ENCODE measurements around the genes TNFSF13, FXR2 and KCNAB3.

DNA sequence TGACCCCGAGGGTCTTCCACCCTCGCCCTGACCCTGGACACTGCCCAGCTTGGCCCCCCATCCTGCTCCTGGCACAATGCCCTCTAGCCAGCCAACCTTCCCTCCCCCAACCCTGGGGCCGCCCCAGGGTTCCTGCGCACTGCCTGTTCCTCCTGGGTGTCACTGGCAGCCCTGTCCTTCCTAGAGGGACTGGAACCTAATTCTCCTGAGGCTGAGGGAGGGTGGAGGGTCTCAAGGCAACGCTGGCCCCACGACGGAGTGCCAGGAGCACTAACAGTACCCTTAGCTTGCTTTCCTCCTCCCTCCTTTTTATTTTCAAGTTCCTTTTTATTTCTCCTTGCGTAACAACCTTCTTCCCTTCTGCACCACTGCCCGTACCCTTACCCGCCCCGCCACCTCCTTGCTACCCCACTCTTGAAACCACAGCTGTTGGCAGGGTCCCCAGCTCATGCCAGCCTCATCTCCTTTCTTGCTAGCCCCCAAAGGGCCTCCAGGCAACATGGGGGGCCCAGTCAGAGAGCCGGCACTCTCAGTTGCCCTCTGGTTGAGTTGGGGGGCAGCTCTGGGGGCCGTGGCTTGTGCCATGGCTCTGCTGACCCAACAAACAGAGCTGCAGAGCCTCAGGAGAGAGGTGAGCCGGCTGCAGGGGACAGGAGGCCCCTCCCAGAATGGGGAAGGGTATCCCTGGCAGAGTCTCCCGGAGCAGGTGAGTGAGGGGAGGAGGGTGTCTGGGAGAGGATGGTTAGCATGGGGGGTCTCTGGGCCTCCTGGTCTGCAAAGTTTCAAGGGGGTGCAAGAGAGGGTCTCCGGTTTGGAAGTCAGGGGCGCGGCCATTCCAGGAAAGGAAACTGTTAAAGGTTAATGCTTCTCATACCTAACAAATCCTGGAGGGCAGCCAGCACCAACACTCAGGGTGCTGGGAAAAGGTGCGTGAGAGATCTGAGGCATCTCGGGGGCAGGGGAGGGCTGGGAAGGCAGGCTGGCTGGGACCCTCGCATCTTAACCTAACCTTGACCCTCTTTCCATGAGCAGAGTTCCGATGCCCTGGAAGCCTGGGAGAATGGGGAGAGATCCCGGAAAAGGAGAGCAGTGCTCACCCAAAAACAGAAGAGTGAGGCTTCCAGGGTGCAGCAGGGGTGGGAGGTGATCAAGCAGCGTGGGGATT lies at the start of gene TNFSF13:
TSS of gene TNFSF13 (plus strand) at position 159 of the 1,165 bp plus-strand sequence.
- CAGE, long polyA plus RNA = no peak
- RRBS = 38% methylated on average over 4 of the region's 24 CpGs

DNA sequence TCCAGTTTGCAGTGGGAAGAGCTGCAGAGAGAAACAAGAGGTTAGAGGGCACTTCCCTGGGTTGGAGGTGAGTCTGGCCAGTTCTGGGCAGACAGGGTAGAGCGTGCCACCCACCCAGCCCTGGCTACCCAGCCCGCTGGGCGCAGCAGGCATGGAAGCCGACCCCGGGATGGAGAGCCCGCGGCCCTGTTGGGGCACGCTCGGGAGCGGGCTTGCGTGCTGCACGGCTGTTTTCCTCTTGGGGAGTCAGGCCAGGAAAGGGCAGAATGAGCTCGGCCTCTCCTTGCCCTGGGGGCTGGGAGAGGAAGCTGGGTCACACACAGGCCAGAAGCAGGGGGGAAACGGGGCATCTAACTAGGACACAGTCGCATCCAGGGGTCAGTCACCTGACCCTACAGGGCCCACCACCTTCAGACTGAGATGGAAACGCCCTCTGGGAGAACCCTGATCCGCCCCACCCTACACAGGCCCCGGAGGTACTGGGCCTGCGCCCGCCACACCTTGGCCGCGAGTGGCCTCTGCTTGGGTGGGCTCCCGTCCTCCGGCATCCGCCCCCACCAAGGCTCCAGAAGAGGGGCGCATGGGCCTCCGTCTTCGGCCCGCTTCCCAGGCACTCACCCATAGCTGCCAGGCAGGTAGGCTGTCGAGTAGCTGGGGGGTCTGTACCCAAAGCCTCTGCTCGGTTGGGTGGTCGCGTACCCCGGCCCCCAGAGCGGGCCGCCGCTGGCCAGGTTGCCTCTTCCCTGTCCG lies 1.2 kb downstream of the SOX15 start:
- CAGE, long polyA plus RNA = no peak
- RRBS = 39% methylated on average over 11 of the region's 38 CpGs

GRCh38 chr17:7614342-7614615 lies 418 bp downstream of the FXR2 start:
- CAGE, long polyA plus RNA = no peak
- RRBS = 1% methylated on average over 18 of the region's 29 CpGs

GRCh38 chr17:7614616-7615721 lies at the start of gene FXR2:
TSS of gene FXR2 (minus strand) at chr17:7614897.
- CAGE, long polyA plus RNA = start-site peak on the minus strand at chr17:7614874-7614900, 190 and 118 reads in 2 replicates
- RRBS = 1% methylated on average over 35 of the region's 97 CpGs

DNA sequence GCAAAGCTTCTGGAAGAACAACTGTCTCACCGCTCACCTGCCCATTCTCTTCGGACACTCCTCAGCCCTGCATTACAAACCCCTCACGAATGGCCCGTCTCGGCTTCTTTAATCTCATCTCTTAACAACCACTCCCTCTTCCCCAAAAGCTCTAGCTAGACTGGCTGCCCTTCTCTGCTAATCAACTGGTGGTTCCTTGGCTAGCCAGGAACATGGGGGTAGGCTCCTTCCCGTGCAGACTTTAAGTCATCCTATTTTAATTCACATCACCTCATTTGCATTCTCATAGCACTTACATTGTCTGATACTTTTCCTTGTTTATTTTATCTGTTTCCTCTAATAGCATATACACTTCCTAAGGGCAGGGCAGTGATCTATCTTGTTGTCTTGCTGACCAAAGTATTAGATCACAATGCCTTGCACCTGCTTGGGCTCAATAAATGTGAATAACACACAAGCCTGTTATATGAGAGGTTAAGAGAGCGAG lies 9.9 kb downstream of the TP53 start:
- CAGE, long polyA plus RNA = no peak
- RRBS = no CpG with 5 or more reads among the region's 7 CpGs

GRCh38 chr17:7809189-7809723 lies 24.8 kb upstream of the KDM6B start:
- CAGE, long polyA plus RNA = no peak
- RRBS = no CpG with 5 or more reads among the region's 11 CpGs

DNA sequence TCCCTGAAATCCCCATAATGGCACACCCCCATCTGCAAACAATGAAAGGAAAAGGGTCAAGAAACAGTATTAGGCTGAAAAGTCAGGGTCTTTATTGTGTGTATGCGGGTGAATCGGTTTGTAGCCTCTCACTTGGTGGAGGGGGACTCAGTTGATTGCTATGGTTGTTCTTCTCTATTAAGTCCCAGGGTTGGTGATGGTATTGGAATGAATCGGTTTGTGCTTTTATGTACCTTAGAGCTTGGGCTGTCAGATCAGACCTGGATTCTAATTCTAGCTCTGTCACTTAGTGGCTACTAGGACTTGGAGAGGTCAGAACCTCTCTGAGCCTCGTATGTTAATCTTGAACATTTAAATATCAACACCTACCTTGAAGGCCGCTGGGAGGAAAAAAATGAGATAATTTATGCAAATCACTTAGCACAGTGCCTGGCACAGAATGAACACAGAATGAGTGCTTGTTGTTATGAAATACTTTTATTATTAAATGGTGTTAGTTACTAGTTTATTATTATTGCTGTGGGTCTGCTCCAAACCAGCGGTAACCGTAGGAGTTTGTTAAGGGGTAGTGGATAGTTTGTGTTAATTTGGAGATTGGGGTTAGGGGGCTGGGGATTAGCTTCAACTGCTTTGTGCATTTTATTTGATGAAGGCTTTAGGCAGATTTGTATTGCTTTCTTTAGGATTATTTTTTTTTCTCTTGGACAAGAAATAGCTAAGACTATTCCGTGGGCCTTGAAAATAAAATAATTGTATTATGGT lies 3.5 kb downstream of the KDM6B start:
- CAGE, long polyA plus RNA = no peak
- RRBS = no CpG with 5 or more reads among the region's 8 CpGs

DNA sequence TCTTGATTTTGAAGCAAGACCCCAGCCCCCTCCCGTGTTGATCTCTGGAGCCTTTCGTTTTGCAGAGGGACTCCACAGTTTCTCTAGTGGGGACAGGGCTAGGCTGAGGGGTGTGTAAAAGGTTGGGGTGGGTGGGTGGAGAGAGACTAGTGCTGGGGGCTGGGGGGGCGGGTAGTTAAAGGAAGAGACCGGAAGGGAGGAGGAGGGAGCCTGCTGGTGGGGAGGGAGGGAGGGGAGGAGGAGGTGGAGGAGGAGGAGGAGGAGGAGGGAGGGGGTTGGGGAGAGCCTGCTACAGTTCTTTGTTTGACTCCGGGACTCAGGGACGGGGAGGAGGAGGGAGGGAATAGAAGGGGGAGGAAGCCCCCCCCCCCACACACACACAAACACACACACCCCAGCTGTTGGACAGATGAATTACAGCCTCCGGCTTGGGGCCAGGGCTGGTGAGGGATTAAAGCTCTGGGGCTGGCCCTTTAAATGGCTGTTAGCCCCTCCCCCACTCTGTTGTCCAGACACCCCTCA lies 4.1 kb downstream of the KDM6B start:
- CAGE, long polyA plus RNA = no peak
- RRBS = 4% methylated on average over 3 of the region's 7 CpGs

GRCh38 chr17:7841044-7842135 lies 7.4 kb downstream of the KDM6B start:
- CAGE, long polyA plus RNA = no peak
- RRBS = 6% methylated on average over 9 of the region's 66 CpGs

GRCh38 chr17:7847147-7847794 lies 7.6 kb upstream of the TMEM88 start:
- CAGE, long polyA plus RNA = no peak
- RRBS = 79% methylated on average over 12 of the region's 34 CpGs

GRCh38 chr17:7858359-7858925 lies 639 bp downstream of the CYB5D1 start:
- CAGE, long polyA plus RNA = no peak
- RRBS = no CpG with 5 or more reads among the region's 25 CpGs

DNA sequence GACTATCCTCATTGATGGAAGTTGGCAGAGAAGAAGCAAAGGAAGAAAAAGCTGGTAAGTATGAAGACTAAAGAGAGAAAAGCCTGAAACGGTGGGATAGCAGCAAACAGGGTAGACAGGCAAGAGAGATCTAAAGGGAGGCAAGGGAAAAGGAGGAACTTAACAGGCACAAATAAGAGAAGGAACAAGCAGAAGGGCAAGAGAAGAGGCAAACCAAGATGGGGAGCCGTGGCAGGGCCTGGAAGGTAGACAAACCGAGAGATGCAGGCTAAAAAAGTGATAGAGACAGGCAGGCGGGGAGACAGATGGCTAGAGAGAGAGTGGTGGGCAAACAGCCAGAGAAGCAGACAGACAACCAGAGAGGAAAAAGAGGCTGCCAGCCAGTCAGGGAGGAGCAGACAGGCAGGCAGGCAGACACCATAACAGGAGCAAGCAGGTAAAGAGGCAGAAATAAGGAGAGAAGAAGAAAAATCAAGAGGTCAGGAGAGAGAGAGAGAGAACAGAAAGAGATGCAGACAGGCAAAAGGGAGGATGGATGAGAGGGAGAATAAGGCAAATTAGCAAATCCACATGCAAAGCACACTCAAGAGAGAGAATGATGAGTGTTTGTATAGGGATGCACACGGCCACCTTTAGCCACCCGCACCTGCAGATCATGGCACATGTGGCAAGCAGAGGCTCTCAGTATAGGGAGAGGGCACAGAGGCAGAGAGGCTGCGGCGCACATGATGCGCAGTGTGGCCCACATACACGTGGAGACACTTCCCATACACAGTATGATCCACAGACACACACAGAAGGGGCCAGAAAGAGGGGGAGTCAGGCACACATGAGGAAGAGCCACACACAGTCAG lies 6.8 kb upstream of the CHD3 start:
- CAGE, long polyA plus RNA = no peak
- RRBS = no CpG with 5 or more reads among the region's 10 CpGs

GRCh38 chr17:7888975-7890035 lies 716 bp downstream of the CHD3 start:
- CAGE, long polyA plus RNA = no peak
- RRBS = no CpG with 5 or more reads among the region's 14 CpGs

DNA sequence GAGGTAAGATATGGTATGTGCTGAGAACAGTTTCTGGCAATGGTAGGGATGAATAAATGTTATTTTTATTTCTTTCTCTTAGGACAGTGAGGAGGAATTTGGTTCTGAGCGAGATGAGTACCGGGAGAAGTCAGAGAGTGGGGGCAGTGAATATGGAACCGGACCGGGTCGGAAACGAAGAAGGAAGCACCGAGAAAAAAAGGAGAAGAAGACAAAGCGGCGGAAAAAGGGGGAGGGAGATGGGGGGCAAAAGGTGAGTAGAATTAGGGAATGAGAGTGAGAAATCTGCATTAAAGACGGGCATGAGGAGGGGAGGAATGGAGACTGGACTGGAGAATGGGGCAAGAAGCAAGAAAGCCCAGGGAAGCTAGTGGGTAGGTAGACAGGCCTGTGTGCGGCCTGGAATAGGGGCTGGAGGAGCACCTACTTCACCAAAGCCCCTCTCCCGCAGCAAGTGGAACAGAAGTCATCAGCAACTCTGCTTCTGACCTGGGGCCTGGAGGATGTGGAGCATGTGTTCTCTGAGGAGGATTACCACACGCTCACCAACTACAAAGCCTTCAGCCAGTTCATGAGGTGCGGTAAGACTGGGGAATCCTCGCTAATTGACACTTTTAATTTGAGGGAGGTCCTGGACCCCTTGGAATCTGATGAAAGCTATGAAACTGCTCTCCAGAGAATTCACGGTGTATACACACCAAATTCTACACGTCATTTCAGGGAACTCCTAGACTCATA lies 2.1 kb downstream of the CHD3 start:
- CAGE, long polyA plus RNA = no peak
- RRBS = no CpG with 5 or more reads among the region's 17 CpGs

- CAGE, long polyA plus RNA = no peak
- RRBS = 10% methylated on average over 8 of the region's 39 CpGs
Observed at GRCh38 chr17:7929313-7929695, 352 bp downstream of the KCNAB3 start.

DNA sequence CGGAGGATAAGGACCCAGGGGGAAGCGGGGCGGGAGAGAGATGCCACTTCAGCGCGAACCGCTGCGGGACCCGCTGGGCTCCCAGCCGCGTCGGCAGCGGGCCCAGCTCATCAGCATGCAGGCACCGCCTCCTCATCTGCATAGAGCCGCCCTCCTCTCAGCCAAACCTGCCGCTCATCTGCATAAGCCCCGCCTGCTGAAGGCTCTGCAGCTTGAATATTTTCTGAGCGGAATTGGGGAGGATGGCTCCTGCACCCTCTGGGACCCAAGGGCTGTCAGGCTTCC lies at the start of gene KCNAB3:
TSS of gene KCNAB3 (minus strand) at position 109 of the 285 bp plus-strand sequence.
- CAGE, long polyA plus RNA = no peak
- RRBS = no CpG with 5 or more reads among the region's 17 CpGs

DNA sequence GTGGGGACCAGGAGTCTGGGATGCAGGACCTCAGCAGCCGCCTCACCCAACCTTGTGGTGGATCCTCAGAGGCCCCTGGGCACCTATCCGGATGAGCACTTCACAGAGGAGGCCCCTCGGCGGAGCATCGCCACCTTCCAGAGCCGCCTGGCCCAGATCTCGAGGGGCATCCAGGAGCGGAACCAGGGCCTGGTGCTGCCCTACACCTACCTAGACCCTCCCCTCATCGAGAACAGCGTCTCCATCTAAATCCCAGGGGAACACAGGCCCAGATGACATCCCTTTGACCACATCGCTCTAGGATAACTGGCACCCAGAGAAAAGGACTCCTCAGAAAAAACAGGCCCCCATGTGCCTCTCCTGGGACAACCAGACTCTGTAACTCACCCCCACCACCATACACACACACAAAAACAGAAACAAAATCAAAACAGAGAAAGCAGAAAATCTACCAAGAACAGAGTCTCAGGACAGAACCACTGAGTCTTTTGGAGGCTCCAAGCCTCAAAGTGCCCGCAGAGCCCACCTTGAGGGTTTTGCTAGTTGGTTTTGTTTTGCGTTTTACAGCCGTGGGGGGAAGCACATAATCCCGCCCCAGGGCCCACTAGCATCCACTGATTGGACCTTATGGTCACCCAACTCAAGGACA lies 9.6 kb downstream of the ALOX15B start:
- CAGE, long polyA plus RNA = no peak
- RRBS = no CpG with 5 or more reads among the region's 15 CpGs

DNA sequence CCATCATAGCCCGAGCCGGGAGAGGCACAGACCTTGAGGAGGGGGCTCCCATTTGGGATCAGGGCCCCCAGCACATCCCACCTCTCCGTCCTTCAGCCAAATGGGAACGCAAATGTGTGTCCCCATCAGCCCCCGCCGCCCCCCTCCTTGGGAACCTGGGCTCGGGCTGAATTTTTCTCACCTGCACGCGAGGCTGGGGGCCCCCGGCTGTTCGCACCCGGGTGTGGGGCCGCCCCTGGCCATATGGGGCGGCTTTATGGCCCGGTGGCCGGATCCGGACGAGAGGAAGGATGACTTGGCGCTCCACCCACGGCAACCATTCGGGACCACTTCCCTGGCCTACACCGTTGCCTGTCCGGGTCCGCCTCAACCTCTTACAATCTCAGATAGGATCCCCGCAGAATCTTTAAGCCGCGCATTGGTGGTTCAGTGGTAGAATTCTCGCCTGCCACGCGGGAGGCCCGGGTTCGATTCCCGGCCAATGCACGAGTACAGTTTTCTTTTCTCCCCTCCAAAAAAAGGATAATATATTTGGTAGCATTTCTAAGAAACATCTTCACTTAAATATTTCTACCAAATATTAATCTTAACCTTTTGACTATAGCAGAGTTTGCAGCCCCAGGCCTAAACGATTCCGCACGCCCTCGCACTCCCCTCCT lies 1.6 kb upstream of the HES7 start:
- CAGE, long polyA plus RNA = no peak
- RRBS = 3% methylated on average over 10 of the region's 38 CpGs

DNA sequence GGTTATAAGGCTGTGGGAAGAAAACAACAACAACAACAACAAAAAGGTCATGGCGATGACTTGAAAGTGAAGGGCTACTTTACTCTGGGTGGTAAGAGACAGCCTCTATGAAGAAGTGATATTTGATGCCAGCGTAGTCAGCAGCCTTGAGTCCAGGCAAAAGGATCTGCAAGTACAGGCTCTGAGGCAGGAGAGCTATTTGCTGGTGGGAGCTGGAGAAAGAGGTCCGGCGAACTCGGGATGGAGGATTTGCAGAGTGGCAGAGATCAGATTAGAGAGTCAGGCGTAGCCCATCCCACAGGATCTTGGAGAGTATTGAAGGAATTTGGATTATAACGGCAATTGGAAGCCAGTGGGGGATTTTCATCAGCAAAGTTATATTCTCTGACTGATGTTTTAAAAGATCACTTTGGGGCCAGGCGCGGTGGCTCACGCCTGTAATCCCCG lies 3.3 kb upstream of the HES7 start:
- CAGE, long polyA plus RNA = no peak
- RRBS = no CpG with 5 or more reads among the region's 11 CpGs

GRCh38 chr17:8140327-8140762 lies 11.9 kb downstream of the PER1 start:
- CAGE, long polyA plus RNA = no peak
- RRBS = no CpG with 5 or more reads among the region's 6 CpGs

Measured in osteoblast (primary cell).